Metastatic Pancreatic Carcinoma in the Ovary (tissue), 1 donor: ENCODE measurements around the gene TRIM17.

- PRO-cap = no peak
Observed at GRCh38 chr1:228192153-228192657, 15.6 kb upstream of the OBSCN start.

GRCh38 chr1:228217024-228217460, 9.2 kb downstream of the OBSCN start:
- PRO-cap = no peak

- PRO-cap = no peak
Observed at GRCh38 chr1:228244232-228244836, 36.5 kb downstream of the OBSCN start.

DNA sequence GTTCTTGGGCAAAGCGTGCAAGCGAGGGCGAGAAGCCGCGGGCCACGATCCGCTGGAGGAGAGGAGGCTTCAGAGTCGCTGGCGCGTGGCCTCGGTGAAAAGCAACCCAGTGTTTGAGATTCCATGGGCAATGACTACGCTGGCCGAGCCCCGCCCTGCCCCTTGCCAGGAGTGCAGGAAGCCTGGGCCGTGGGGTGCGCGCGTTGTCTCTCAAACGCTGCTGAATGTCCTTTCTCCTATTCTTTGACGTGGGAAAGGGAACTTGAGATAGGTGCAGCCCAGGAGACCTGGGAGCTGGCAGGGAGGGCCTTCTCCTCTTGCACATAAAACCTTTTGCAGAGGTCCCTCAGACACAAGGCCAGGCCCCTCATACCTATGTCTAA, 27.4 kb downstream of the TRIM11 start:
- PRO-cap = no peak

DNA sequence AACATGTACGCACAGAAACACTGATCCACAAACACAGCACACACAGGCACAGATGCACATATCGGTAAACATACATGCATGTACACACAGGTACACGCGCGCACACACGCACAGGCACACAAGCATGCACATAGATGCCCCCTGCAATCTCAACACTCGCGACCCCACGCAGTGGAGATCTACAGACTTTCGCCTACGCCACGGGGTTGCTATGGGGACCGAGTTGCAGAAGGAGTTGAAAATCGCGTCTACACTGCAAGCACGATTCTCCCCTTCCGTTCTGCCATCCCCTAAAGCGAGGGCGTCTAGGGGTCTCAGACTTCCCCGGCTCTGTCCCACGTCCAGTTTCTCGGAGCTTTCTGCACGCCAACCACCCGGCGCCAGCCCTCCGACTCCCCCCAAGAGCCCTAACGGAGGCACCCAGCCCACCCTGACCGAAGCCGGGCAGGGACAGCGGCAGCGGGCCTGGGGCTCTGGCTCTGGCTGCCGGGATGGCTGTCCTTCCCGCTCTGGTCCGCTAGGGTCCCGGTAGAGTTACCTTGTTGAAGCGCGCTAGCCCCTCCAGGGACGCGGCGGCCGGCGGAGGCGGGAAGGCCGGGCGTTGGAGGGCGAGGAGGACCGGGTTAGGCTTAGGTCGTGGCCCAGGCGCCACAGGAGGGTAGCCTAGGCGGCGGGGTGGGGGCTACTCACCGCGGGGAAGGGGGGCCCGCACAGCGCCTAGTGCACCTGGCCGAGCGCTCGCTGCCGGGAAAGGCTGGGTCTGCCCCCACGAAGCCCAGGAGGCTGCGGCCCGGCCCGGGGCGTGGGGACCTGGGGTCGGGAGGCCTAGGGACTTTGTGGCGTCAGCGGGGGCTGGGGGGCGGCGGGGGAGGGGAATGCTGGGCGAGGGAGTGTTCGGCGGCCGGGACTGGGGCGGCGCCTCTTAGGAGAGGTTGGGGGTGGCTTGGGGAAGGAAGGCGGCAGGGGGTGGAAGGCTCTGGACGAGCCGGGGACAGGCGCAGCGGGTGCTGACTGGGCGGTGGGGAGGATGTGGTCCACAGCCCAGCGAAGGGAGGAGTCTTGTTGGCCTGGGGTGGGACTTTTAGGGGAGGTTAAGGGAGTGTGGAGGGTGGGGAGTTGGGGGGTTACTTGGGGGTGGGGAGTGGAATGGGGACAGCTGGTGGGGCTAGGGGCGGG, at the start of gene TRIM17:
TSS of gene TRIM17 (minus strand) at position 1,013 of the 1,176 bp plus-strand sequence.
- PRO-cap = no peak

DNA sequence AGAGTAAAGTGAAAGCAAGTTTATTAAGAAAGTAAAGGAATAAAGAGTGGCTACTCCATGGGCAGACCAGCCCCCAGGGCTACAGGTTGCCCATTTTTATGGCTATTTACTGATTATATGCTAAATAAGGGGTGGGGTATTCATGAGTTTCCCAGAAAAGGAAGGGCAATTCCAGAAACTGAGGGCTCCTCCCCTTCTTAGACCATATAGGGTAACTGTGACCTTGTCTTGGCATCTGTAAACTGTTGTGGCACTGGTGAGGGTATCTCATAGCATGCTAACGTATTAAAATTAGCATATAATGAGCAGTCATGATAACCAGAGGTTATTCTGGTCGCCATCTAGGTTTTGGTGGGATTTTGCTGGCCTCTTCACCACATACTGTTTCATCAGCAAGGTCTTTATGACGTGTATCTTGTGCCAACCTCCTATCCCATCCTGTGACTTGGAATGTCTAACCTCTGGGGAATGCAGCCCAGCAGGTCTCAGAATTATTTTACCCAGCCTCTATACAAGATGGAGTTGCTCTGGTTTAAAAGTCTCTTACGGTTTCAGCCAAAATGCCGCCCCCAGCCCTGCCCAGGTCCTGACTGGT, 931 bp upstream of the TRIM17 start:
- PRO-cap = no peak

DNA sequence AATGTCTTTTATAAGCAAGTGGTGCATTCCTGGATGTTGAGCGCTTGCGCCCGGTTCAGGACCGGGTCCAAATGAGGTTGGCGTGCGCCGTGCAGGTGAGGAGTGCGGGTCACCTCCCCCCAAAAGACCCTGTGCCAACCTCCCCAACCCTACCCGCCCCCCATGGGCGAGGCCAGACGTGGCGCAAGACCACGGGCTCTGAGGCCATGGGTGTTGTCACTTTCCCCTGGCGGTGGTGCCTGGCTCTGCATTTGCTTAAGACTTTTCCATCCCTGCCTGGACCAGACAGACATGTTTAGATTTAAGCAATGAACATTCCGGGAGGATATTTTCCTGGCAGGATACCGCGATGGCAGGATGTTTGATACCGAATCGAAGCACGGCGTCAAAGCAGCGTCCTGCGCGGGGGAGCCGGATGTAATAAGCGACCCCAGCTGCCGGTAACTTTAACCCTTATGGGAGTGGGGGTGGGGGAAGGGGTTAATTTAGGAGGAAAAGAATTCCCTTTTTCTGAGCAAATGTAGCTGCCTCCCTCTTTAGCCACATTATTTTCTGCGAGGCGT, 1.3 kb downstream of the H2BC26 start:
- PRO-cap = bidirectional peak, plus-strand start at position 258 of the sequence, minus-strand start at position 133 of the sequence

DNA sequence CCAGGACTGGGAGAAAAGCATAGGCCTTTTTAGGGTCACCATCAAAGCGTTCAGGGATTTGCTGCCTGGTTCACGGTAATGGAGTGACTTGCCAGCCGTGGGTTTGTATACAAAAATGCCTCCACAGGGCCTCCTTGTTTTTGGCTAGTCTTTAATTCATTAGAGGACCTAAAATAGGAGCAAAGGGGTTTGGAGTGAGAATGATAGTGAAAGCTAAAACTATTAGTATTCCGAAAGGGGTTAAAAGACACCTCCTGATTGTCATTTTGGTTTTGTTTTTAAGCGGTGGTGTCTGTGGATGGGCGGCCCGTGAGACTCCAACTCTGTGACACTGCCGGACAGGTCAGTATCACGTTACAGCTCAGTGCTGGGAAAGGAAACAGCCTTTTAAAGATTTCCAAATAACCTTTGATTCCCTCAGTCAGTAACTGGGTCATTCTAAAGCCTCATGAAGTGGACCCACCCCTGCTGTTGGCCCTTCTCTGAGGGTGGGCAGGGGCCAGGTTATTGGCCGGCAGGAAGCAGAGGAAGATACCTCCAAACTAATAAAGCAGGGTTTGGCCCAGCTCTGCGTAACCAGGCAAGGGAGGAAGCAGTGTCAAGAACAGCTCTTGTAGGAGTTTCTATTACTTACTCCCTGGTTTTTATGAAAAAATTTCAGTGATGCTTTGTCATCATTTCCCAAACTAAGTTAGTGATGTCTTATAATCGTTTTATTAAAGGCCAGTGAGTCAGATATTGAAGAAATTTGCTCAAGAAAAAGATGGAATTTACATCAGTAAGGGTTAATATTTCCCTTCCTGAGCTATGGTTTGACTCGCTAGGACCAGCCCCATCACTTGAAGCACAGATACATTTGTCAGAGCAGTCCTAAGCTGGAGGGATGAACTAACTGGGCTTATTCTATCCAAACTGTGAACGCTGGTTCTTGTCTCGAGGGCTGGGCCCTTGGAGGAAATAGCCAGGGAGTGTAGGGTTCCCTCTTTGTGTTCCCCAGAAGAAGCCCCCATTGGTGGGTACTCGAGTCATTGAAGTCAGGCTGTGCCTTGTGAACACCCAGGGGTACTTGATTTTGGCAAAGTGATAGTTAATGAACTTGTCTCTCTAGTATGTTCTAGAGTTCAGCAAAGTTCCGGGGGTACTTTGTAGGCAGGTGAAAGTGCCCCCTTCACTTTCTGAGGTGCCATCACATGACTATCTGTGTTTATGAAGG, 2.5 kb downstream of the RHOU start:
- PRO-cap = no peak

- PRO-cap = no peak
Observed at GRCh38 chr1:228948340-228948698, 213.0 kb downstream of the RHOU start.

DNA sequence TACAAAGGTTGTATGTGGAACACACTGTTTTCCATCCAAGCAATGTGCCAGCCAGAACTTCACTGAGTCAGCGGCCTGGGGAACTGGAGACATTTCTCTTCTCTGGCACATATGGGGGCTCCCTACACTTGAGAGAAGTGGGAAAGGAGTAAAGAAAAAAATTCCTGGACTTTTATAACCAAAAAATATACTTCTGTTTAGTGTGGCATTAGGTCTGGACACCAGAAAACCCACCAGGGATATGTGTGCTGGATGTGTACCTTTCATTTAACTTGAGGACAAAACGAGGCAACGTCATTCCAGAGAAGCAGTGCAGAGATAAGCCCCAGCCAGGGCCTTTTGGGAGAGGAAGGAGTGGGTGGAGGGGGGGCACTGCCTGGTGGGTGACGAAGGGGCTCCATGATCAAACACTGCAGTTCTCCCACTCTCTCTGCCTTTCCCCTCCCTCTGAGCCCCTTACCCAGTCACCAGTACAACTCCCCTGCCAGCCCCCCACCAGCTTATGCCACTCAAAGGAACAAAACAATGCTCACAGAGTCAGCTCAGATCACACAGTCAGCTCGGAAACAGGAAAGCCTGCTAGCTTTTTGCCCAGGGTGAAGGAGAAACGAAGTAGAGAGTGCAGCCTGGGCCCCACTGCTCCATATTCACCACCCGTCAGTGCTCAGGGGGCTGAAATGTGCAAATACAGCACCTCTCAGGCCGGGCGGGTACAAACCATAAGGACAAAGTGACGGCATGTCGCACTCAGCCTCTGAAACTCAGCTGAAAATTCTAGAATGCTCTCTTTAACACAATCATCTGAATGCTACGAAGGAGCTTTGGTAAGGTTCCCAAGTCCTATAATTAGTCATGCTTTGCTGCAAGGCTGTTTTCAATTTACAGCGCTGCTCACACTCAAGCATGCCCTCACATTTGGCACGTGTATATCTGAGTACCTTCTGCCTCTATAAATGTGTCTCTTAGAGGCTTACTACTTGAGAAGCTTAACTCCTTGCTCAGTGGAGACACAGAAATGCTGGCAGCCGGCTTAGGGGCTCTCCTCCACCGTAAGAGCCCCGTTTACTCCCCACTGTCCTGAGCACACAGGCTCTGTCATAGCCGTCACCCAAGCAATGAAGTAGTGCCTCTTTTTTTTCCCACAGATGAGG, 65.9 kb upstream of the RAB4A start:
- PRO-cap = no peak

DNA sequence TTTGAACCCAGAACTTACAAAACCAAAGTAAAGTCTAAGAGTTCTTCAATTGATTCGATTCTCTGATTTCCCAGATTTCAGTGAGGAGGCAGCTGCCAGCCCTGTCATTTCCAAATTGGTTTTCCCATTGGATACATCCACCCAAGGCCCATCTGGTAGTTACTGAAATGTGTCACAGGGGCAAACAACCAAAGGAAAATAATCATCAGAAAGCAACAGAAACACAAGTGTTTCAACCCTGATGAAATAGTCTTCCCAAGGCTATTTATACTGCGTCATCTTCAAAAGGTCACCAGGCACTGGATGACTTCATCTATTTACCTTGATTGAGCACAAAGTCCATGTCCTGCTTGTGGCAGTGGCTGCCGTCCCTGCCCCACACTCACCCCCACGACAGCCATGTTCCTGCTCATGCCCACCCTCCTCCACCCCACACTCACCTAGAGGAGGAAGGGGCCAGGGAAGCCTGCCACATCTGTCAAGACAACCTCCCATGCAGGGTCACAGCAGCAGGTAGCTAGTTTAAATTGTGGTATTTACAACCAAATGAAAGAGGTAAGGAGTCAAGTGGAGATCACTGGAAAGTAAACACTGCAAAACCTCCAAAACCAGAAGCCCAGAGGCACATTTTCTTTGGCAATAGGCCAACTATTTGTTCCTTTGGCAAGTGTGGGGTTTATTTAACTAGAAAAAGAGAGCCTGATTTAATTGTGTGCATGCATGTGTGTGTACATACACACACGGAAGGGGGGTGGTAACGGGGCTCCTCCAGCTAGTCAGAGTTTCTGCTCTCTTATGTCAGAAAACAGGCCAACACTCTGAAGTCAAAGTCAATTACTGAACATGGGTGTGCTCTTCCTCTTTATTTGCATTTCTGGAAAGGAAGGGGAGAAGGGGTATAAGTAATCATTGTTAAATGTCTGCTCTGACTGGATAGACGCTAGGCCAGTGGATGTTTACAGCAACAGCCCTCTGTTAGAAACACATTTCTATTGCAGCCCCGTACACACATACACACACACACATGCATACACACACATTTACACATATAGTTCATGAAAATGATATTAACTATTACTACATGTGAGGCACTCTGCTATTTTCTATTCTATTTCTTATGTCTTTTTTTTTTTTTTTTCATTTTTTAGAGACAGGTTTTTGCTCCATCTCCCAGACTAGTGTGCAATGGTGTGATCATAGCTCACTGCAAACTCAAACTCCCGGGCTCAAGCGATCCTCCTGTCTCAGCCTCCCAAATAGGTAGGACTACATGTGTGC, 49.4 kb upstream of the RAB4A start:
- PRO-cap = no peak

DNA sequence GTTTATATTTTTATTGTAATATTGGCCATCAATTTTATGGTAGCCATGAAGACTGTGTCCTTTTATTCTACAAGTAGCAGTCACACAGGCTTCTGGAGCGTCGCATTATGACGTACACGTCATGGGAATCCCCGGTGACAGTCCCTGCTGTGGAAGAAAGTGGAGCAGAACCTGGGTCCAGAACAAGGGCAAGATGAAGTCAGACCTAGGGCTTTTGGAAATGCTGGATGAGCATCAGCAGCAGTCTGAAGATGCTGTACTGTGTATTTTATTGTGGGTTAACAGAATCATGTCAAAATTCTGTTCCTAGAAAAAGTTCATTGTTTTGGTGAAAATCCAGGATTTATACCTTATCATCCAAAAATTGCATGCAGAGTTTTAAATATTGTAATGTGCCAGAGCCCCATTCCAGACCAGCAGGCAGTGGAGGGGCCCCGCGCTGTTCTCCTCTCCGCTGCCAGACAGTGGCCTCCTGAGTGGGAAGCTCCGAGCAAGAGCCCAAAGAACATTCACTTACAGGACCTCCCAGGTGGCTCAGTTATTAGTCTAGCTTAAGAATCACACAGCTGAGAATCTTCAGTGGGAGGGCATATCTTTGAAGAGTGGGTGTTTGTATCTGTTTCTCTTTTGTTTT, 29.7 kb downstream of the CCSAP start:
- PRO-cap = no peak

GRCh38 chr1:229370375-229371069, 27.7 kb upstream of the CCSAP start:
- PRO-cap = no peak

DNA sequence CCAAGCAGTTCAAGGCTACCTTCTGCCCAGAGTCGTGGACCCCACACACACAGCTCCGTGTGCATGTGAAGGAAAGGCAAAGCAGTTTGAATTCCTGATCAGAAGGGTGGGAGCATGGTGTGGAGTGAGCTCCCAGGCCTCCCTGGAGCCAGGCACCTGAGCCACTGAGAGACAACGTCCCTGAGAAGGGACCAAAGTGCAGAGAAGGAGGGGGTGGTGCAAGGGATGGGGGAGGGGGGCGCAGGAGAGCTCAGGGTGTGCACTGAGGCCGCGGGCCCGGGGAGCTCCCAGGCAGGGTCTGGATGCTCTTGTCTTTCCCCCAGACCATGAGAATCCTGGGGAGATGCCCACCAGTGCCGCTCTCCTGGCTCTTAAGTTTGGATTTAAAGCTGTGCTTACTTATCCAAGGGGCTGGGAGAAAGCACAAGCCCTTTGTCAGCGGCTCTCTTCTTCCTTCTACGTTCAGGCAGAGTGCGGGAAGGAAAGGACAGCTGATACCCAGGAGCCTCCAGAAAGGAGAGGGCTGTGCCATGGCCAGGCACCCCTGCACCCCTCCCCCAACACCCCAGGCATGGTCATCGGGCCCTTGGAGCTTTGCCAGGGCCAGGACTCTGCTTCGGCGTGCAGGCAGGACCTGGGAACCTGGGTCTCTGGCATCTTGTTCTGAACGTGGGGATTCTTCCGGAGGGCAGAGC, 24.1 kb downstream of the ACTA1 start:
- PRO-cap = unidirectional peak, plus-strand start at position 226 of the sequence

GRCh38 chr1:229410687-229411587, 23.0 kb downstream of the ACTA1 start:
- PRO-cap = unidirectional peak, minus-strand start at chr1:229411268

- PRO-cap = no peak
Observed at GRCh38 chr1:229499464-229500241, 8.5 kb downstream of the NUP133 start.

DNA sequence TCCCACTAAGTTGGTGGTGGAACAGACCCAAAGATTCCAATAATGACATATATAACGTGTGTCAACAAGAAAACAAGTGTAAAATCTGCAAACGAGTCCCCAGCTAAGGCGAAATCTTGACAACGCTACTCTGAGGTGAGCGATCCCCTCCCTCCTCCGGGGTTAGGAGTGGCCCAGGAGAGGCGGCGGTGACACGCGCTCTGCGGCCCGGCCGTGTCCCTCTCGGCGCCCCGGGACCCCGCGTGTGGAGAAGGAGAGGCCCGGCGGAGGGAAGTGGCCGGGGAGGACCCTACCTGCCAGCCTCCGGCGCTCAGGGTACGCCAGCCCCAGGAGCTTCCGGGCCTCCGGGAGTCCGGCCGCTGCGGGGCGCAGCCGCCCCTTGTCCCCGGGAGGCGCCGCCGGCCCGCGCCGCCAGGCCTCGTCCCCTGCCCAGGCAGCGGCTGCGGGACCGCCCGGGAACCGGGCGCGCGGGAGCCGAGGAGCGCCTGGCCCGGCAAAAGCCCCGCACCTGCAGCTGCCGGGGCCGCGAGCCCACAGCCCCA, 593 bp downstream of the ABCB10 start:
- PRO-cap = no peak

GRCh38 chr1:229626447-229626879, 416 bp downstream of the URB2 start:
- PRO-cap = no peak

DNA sequence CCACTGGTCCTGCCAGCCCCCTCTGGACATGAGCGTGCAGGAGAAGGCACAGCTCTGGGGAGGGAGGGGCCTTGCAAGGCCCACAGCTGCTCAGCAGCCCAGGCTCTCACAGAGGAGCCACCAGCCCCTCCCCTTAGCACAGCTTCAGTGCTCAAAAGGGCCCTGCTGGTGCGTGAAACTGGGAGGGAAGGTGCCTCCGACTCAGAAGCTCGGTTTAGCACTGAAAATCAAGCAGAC, 210.8 kb upstream of the GALNT2 start:
- PRO-cap = no peak

- PRO-cap = no peak
Observed at GRCh38 chr1:230113161-230113814, 46.2 kb downstream of the GALNT2 start.